ENCODE results near the genes TOPBP1 and CLDN18.

GRCh38 chr3:133167475-133167771 is 129.2 kb downstream of the TMEM108 start:
- PRO-cap, 3 experiments: no peak in any of the 3 experiments
- RAMPAGE, long total RNA, 4 experiments: no peak in any of the 4 experiments
- RRBS: no CpG with 5 or more reads among the region's 21 CpGs

- PRO-cap, 3 experiments: no peak in any of the 3 experiments
- RAMPAGE, long total RNA, 4 experiments: no peak in any of the 4 experiments
- RRBS: no CpG with 5 or more reads among the region's 5 CpGs
These were observed 67.2 kb downstream of the BFSP2 start for GRCh38 chr3:133467002-133467609.

GRCh38 chr3:133512878-133513099 is 60.7 kb upstream of the CDV3 start:
- PRO-cap, 3 experiments: no peak in any of the 3 experiments
- RAMPAGE, long total RNA, 4 experiments: no peak in any of the 4 experiments
- RRBS: no CpG with 5 or more reads among the region's 3 CpGs

DNA sequence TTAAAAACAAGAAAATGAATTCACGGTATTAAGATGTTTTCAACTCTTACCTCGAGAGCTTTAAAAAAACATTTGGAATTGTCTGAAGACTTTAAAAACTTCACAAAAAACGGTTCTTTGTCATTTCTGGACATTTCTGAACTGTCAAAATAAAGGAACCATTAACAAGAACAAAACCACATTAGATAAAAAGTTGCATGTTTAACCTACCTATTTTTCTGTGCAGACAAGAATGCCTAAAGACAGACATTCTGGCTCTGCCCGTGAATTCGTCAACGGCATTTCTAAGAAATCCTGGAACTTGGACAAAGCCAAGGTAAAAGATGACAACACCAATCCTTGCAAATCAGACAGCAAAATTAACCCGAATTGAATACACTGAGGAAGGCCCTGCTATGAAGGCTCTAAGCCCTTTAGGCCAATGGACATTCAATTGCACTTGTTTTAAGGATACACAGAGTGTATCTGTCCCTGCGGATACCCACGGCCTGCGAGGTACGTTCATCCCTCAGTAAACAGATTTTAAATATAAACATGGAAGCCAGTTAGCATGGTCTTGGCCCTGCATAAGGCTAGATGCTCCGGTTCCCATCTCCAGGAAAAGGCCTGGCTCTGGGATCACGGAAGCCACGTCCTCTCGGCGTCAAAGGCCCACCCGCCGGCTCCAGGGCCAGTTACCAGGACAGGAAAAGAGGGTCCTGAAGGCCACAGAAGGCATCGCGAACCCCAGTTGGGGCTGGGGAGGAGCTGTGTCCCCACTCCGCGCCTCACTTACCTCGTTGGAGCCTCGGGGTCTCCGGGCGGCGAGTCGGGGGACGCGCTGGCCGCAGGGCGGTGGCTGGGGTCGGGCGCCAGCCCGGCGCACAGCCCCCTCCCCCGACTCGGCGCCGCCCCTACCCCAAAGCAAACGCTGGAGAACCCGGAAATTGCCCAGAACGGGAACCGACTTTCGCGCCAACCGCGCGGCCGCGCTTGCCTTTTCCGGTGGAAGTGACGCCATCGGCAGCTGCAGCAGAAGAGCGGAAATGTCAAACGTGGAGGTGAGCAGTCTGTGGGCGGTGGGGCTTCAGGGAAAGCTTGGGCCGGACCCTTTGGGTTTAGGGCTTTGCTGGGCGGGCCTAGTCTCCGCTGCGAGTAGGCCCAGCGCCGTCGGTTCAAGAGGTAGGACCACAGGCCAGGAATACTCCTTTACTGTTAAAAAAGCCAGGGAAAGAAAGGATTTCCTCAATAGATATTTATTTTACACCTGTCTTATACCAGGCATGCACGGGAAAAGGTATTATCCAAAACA is at the start of gene TOPBP1:
TSS of gene TOPBP1 (minus strand) at position 948 of the 1,291 bp plus-strand sequence.
- PRO-cap, 3 experiments: peak in 3 of 3 experiments; most common plus-strand start position 1,005 of the sequence (in 2); most common minus-strand start position 974 of the sequence (in 3)
- RAMPAGE, long total RNA, 4 experiments: start-site peak on the plus strand in 2 of 4 experiments, centred at position 1,005 of the sequence, 32 to 40 reads per replicate
- RRBS: 1% methylated on average over 38 of the region's 65 CpGs

- PRO-cap, 3 experiments: no peak in any of the 3 experiments
- RAMPAGE, long total RNA, 4 experiments: start-site peak on the minus strand in 1 of 4 experiments, at chr3:133935787-133935894 at its widest, 23 reads per replicate
- RRBS: no CpG with 5 or more reads among the region's 14 CpGs
These were observed 40.1 kb upstream of the RAB6B start for GRCh38 chr3:133935560-133936349.

GRCh38 chr3:133943655-133943964 is 47.9 kb upstream of the RAB6B start:
- PRO-cap, 3 experiments: no peak in any of the 3 experiments
- RAMPAGE, long total RNA, 4 experiments: no peak in any of the 4 experiments
- RRBS: no CpG with 5 or more reads among the region's 4 CpGs

DNA sequence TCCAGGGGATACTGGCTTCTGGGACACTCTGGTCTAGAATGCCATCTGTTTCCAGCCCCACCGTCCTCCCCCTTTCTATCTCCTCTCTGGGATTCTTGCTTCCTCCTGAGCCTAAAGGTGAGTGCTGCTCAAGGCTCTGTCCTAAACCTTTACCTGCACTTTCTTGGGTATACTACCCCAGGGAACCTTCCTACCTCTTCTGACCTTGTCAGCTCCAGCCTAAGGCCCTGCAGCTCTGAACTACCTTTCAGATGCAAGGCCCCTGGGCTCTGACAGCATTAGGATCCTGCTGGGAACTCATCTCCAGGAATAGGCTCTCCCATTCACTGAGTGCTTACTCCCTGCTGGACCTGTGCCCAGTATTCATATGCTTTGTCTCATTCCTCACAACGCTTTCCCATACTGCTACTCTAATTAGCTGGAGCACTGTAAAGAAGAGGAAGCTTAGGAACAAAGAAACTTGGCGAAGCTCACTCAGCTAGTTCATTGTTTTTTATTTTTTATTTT is 53.7 kb upstream of the RAB6B start:
- PRO-cap, 3 experiments: no peak in any of the 3 experiments
- RAMPAGE, long total RNA, 4 experiments: no peak in any of the 4 experiments
- RRBS: no CpG with 5 or more reads among the region's 3 CpGs

DNA sequence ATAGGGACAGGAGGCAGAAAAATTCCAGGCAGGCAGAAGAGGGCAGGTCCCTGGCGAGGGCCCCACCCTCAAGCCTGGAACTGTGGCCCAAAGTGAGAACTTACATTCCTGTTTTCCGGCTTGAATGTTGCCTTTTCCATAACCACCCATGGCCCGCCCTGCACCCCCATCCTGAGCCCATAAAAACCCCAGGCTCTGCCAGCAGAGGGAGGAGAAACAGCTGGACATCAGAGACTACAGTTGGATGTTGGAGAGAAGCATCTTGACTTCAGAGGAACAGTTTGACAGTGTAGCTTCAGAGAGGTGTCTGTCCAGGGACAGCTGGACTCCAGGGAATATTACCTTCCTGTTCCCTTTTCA is 37.3 kb downstream of the SLCO2A1 start:
- PRO-cap, 3 experiments: no peak in any of the 3 experiments
- RAMPAGE, long total RNA, 4 experiments: no peak in any of the 4 experiments
- RRBS: no CpG with 5 or more reads among the region's 3 CpGs

- PRO-cap, 3 experiments: no peak in any of the 3 experiments
- RAMPAGE, long total RNA, 4 experiments: no peak in any of the 4 experiments
- RRBS: no CpG with 5 or more reads among the region's 2 CpGs
These were observed 13.1 kb downstream of the RYK start for GRCh38 chr3:134237568-134238028.

DNA sequence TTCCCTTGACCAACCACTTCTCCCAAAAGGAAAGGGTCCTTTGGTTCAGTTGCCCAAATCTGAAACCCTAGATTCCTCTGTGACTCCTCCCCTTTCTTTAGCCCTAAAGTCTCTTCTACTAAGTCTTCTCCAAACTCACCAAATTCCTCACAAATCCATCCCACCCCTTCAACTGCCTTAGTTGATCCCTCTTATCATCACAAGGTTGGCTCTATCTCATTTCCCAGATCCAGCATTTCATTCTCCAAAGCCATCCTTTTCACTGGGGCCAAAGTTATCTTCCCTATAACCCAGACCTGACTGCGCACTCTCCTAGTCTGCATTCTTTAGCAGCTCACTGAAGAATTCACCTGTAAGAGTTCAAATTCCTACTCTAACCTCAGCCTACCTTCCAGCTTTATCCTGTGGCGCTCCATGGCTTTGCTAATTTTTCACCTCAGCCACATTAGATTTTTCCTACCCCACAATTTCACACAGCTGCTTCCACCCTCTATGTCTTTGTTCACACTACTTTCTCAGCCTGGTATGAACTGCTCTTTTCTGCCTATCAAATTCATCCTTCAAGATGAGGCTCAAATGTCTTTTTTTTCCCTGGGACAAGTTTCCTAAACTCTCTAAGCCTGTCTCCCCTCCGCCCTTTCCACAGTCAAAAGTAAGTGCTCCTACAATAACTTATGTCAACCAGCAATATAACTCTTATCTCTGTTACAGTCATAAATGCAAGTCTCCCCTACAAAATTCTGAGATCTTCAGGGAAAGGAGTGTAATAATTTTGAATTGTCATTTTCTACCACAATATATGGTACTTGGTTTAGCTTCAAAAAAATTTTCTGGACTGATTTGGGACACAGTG is 7.3 kb downstream of the RYK start:
- PRO-cap, 3 experiments: no peak in any of the 3 experiments
- RAMPAGE, long total RNA, 4 experiments: no peak in any of the 4 experiments
- RRBS: no CpG with 5 or more reads among the region's 3 CpGs

DNA sequence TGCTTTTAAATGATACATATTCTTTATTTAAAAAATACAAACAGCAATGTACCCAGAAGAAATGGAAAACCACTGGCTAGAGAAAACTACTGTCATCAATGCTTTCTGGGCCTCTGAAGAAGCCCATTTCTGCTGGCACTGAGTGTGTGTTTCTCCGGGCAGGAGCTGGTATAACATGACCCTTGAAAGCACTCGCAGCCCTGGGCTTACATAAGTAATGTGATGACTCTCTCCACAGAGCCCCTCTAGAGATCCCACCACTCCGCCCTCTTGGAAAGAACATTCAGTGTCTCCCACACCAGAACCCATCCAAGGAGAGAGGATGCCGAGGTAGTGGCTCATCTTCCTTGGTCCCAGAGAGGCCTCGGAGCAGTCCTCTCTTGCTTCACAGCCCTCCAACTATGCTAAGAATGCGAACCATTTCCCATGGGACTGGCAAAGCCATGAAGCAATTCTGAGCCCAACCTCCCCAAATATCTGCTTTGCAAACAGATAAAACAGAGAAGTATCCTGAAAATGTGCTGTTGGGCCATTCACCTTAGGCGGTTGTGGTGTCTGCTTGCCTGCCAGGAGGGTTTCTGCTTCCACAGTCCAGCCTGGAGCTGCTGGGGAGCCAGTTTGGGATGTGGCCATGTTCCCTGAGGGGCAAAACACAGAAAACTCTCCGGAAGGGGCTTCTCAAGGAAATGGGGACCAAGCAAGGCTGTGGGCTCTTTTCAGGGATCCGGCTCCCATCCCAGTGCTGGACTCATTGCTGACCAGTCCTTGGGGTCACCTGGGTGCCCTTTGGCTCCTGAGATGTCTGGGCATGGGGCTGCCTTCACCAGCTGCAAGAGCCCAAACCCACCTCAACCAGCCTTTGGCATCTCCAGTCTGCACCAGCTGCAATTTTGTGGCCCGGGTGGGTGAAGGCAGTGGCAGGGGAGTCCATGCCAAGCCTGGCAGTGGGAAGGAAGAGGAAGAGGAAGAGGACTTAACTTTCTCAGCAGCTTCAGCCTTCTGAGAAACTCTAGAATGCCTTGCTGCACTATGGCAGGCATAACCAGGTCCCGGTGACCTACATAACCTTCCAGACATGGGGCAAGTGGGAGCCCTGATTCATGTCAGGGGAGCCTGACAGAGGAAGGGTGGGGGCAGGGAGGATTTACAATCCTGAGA is 47.2 kb downstream of the AMOTL2 start:
- PRO-cap, 3 experiments: no peak in any of the 3 experiments
- RAMPAGE, long total RNA, 4 experiments: no peak in any of the 4 experiments
- RRBS: 89% methylated on average over 2 of the region's 11 CpGs

DNA sequence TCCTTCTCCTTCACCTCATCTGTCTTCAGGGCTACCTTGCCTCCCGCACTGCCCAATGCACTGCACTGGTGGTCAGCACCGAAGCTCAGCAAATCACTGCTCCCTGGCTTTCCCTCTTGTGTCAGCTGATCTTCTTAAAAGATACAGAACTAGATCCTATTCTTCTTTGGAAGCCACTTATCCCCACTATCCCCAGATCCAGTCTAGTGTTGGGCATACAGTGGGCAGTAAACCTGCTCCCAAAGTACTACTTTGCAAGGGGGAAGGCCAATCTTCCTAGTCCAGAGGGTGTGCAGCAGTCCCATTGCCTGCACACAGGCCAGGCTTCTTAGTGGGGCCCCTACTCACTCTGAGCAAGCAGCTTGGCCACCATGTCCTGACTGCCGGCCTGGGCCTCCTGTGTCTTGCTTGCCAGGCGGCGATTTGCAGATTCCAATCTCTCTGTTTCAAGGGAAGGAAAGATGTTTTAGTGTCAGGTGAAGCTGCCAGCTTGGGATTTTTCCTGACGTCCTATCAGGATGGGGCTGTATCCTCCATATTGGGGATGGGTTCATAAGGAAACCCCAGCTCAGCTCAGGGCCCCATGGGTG is 8.7 kb downstream of the AMOTL2 start:
- PRO-cap, 3 experiments: no peak in any of the 3 experiments
- RAMPAGE, long total RNA, 4 experiments: no peak in any of the 4 experiments
- RRBS: no CpG with 5 or more reads among the region's 6 CpGs

DNA sequence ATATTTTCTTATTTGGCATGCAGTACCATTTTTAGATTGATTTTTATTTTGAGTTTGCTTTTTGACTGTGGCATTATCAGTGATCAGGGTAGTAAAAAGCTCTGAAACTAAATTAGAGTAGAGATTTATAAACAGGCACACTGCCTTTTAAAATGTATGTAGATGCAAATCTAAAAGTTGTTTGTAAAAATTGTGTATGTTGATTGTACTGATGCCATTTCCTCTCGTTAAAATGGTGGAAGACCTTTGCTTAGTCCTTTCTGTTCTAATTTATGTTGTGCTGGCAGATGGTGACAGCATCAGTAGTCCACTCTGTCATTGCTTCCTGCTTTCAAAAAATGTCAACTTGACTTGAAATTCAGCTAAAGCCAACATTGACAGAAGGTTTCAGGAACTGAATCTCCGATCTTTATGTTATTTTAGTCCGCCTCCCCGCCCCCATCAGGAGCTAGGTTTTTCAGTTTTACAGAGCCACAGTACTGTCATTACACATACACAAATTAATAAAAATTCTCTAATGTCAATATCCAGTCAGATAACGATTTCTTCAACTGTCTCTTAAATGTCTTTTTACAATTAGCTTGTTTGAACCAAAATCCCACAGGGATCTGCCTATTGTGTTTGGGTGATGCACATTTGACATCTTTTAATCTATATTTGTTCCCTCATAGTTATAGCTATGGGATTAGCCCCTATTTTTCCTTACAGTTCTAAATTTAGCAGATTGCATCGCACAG is 1.5 kb downstream of the CEP63 start:
- PRO-cap, 3 experiments: peak in 2 of 3 experiments; most common plus-strand start position 457 of the sequence (in 1); most common minus-strand start position 267 of the sequence (in 1)
- RAMPAGE, long total RNA, 4 experiments: no peak in any of the 4 experiments
- RRBS: no CpG with 5 or more reads among the region's 6 CpGs

DNA sequence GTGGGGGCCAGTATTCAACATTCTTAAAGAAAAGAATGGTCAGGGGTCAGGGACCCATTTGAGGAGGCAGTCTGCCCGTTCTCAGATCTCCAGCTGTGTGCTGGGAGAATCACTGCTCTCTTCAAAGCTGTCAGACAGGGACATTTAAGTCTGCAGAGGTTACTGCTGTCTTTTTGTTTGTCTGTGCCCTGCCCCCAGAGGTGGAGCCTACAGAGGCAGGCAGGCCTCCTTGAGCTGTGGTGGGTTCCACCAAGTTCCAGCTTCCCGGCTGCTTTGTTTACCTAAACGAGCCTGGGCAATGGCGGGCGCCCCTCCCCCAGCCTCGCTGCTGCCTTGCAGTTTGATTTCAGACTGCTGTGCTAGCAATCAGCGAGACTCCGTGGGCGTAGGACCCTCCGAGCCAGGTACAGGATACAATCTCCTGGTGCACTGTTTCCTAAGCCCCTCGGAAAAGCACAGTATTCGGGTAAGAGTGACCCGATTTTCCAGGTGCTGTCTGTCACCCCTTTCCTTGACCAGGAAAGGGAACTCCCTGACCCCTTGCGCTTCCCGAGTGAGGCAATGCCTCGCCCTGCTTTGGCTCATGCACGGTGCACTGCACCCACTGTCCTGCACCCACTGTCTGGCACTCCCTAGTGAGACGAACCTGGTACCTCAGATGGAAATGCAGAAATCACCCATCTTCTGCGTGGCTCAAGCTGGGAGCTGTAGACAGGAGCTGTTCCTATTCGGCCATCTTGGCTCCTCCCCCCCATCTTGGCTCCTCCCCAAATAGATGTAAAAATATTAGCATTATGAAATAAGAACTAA is 526.2 kb upstream of the PPP2R3A start:
- PRO-cap, 3 experiments: no peak in any of the 3 experiments
- RAMPAGE, long total RNA, 4 experiments: no peak in any of the 4 experiments
- RRBS: no CpG with 5 or more reads among the region's 20 CpGs

DNA sequence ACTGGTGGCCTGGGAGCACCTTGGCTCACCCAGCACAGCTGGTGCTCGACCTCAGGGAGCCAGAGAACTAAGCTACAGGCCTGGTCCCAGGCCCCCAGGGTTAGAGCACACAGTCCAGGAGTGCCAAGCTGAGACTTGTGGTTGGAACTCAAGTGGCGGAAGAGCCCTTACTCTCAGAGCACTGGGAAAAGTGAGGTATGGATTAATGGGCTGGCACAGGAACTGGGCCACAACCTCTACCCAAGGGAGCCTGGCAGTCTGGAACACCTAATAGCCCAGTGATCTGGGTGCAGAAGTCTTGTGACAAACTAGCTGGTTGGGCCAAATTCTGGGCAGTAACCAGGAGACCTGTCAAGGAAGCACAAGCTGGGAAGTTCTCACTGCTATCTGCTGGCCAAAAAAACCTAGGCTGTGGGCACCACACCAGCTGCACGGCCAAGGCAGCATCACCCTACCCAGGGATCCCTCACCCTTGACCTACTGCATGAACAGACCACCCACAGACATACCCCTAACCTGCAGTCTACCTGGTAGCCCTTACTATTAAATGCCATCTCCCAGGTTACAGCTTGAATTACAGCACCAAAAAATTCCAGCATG is 79.8 kb downstream of the PPP2R3A start:
- PRO-cap, 3 experiments: no peak in any of the 3 experiments
- RAMPAGE, long total RNA, 4 experiments: no peak in any of the 4 experiments
- RRBS: no CpG with 5 or more reads among the region's 3 CpGs

- PRO-cap, 3 experiments: peak in 1 of 3 experiments; most common minus-strand start chr3:136145415 (in 1)
- RAMPAGE, long total RNA, 4 experiments: no peak in any of the 4 experiments
- RRBS: no CpG with 5 or more reads among the region's 9 CpGs
These were observed 50.8 kb downstream of the MSL2 start for GRCh38 chr3:136144931-136146090.

- PRO-cap, 3 experiments: no peak in any of the 3 experiments
- RAMPAGE, long total RNA, 4 experiments: start-site peak on the minus strand in 1 of 4 experiments, at chr3:136172550-136172601 at its widest, 15 reads per replicate
- RRBS: no CpG with 5 or more reads among the region's 8 CpGs
These were observed 23.5 kb downstream of the MSL2 start for GRCh38 chr3:136172490-136173128.

GRCh38 chr3:136752569-136753840 is 827 bp upstream of the STAG1 start:
- PRO-cap, 3 experiments: peak in 3 of 3 experiments; most common plus-strand start chr3:136752671 (in 3); most common minus-strand start chr3:136752880 (in 1)
- RAMPAGE, long total RNA, 4 experiments: no peak in any of the 4 experiments
- RRBS: 1% methylated on average over 8 of the region's 63 CpGs

- PRO-cap, 3 experiments: no peak in any of the 3 experiments
- RAMPAGE, long total RNA, 4 experiments: no peak in any of the 4 experiments
- RRBS: 94% methylated on average over 1 of the region's 5 CpGs
These were observed 3.7 kb upstream of the IL20RB start for GRCh38 chr3:136954116-136954372.

DNA sequence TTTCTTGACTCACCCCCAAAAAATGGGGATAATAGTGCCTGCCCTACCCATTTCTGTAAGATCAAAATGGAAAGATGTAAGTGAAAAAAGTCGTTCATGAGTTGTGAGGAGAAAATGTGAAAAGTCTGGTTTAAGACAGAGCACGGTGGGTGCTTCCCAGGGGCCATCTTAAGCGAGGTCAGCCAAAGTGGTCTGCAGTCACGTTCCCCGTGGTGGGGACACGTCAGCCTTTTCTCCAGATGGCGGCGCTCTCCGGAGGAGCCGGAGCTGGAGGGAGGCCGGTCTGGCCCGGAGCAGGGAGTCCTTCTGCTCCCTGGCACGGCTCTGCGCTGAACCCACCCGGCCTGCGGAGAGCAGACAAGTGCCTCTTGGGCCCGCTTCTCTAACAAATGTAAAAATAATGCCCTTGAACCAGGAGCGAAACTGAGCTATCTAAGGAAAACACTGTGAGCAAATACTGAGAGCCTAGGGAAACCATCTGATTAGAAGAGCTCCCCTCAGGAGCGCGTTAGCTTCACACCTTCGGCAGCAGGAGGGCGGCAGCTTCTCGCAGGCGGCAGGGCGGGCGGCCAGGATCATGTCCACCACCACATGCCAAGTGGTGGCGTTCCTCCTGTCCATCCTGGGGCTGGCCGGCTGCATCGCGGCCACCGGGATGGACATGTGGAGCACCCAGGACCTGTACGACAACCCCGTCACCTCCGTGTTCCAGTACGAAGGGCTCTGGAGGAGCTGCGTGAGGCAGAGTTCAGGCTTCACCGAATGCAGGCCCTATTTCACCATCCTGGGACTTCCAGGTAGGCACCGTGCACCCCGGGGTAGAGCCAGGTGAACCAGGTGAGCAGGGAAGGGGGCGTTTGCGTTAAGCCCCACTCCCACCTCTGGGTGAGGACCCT is at the start of gene CLDN18:
TSS of gene CLDN18 (plus strand) at position 517 of the 896 bp plus-strand sequence.
- PRO-cap, 3 experiments: no peak in any of the 3 experiments
- RAMPAGE, long total RNA, 4 experiments: no peak in any of the 4 experiments
- RRBS: 48% methylated on average over 4 of the region's 41 CpGs

All from adrenal gland (tissue), 7 donors.